ENCODE measurements around the genes C9orf78 and GPR107.

GRCh38 chr9:129489600-129489842 lies 131.4 kb downstream of the C9orf50 start:
- PRO-cap: no peak

DNA sequence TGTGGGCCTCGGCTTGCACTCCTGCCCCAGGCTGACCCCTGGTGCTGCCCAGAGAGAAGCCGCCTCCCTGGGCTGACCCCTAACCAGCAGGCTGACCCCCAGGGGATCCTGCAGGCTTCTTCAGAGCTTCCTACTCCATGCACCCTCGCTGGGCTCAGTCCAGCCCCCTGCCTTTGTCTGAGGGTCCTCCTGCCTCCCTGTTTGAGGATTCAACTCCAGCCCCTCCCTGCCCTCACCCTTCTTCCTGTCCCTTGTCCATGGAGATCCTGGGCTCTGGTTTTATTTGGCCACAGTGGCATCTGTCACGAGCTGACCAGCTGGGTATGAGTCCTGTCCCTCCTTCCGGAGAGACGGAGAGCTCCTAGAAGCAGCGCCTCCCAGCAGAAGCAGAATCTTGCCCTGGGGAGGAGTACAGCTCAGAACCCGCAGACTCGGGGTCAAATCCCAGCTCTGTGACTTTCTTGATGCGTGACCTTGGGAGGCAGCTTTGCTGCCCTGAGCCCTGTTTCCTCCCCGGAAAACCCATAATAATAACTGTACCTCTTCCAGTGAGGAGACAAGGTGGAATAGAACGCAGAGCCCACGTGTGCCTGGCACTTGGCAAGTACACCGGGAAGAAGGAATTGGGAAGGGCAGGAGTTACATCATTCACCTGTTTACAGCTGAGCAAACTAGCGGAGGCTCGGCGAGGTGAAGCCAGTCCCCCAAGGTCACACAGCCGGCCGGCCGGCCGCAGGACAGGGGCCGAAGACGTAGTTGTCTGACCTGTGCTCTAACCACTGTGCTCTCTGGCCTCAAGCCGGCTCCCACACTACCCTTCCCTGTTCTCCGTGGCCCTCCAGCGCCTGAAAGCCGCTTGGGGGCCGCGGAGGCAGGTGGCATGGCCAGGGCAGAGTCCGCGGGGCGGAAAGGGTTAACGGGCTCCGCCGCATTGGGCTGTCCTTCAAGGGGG lies 125.5 kb downstream of the C9orf50 start:
- PRO-cap: bidirectional peak, plus-strand start at position 340 of the sequence, minus-strand start at position 159 of the sequence; bidirectional peak, plus-strand start at position 699 of the sequence, minus-strand start at position 532 of the sequence; bidirectional peak, plus-strand start outside the sequence, minus-strand start at position 853 of the sequence

GRCh38 chr9:129496326-129496531 lies 124.7 kb downstream of the C9orf50 start:
- PRO-cap: no peak

- PRO-cap: no peak
Observed at GRCh38 chr9:129576227-129577409, 44.3 kb downstream of the C9orf50 start.

DNA sequence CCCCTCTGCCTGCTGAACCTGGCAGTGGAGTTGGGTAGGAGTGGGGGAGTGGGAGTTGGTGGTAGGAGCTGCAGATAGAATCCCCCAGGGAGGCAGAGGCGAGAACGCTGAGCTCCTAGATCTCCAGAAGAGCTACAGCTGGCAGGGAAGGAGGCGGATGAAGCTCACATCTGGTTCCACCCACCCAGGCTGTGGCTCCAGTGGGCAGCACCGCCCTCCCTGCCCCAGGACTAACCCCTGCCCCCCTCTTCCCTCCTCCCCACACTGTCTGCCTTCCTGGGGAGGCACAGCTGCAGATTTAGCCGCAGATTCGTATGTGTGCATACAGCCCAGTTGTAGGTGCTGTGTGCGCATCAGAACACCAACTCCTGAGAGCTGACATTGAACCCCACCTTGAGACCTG lies 34.2 kb downstream of the C9orf50 start:
- PRO-cap: no peak

GRCh38 chr9:129587384-129587931 lies 33.4 kb downstream of the C9orf50 start:
- PRO-cap: no peak

DNA sequence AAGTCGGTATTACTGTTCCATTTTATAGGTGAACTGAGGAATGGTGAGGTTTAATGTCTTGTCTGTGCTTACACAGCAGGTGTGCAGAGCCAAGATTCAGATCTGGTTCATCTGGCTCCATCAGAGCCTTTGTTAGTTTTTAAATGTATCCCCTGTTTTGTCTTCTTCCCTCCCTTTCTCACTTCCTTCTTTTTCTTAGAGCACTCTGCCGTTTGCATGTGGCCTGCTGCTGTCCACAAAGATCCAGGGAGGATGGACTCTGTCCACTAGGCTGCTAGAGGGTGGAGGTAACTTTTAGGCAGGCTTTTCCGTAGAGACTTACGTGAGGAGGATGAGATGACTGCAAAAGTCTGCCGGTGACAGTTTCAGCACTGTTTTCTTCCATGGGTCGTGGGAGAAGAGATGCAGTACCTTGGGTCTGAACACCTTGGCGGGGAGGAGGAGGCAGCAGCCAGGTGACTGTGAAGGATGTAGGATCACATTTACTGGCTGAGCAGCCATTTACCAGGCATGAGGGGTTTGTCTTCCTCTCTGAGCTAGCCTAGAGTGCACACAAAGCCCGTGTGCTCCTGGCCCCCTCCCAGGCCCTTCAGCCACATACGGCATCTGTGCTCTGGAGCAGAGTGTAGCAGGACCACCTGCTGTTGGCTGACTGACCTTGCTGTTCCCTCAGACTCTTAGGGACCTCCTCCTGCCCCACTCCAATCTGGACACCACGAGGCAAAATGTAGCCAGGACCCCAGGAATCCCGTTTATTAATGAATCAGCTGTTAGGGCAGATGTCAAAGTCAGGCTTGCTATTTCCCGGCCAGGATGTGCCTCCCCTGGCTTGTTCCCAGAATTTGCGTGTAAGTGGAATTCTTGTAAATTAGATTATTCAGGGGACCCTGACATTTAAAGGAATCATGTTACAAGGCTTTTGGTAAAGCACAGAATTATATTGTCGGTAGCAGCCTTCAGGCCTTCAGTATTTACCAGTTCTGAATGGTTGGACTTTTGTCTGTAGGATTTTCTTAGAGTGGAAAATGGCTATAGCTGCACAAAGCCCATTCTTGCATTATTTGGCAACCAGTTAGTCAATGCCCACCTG lies 1.9 kb downstream of the NTMT1 start:
- PRO-cap: no peak

DNA sequence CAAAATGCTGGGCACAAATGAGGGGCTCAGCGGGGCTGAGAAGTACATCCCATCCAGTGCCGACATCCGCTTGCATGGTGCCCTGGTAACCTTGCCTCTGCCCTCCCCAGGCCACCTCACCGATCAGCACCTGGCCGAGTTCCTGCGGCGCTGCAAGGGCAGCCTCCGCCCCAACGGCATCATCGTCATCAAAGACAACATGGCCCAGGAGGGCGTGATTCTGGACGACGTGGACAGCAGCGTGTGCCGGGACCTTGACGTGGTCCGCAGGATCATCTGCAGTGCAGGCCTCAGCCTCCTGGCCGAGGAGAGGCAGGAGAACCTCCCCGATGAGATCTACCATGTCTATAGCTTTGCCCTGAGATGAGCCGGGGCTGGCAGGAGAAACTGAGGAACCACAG lies 6.9 kb downstream of the ASB6 start:
- PRO-cap: no peak

DNA sequence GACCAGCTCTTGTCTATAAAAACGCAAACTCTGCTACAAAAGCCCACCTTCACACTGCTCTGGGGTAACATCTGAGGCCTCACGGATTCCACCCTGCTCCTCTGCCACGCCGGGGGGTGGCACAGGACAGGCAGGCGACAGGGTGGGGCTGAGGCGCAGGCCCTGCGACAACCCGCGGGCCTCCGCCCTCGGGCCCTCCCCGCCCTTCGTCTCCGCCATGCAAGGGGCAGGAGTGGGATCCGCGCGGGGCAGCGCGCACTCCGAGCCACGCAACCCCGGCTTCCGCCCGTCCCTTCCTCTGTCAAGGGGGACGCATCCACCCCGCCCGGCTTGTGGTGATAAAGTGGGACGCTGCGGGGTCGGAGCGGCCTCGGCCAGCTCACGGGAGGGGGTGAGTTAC lies 464 bp downstream of the ASB6 start:
- PRO-cap: no peak

DNA sequence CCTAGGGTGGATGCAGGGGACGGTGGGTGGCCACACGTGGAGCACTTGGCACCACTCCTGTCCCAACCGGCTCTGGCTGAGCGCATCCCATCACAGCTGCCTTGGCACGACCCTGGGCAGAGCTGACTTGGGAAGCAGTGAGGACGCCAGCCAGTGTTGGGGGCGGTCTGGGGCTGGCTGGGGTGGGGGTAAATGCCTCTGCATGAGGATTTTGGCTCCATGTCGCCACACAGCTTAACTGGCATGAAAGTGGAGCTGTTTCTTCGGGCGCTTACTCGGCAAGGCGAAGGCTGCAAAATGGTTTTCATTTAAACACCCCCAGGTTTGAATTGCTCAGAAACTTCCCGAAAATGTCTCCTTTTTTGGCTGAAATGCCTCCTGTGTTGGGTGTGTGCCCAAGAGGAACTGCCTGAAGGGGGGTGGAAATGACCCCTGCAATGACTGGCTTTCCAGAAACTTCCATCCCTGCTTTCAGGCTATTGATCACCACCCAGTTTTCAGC lies 38.3 kb downstream of the PTGES start:
- PRO-cap: no peak

DNA sequence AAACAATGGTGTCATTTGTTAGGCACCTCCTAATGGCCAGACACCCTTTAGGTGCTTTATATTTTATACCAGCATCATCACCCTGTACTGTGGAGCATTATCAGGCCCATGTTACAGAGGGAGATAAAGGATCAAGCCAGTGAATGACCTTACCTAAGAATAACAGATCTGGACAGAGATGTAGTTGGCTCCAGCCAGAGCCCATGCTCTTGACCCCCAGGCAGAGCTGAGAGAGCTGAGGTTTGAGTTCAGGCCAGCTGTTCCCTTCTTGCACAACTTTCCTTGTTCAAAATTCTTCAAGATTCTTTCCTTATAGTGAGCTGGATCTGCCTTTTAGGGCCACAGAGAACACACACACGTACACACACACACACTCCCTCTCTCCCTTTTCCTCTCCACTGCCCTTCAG lies 10.3 kb upstream of the PTGES start:
- PRO-cap: no peak

- PRO-cap: no peak
Observed at GRCh38 chr9:129812034-129812775, 9.2 kb downstream of the TOR1B start.

DNA sequence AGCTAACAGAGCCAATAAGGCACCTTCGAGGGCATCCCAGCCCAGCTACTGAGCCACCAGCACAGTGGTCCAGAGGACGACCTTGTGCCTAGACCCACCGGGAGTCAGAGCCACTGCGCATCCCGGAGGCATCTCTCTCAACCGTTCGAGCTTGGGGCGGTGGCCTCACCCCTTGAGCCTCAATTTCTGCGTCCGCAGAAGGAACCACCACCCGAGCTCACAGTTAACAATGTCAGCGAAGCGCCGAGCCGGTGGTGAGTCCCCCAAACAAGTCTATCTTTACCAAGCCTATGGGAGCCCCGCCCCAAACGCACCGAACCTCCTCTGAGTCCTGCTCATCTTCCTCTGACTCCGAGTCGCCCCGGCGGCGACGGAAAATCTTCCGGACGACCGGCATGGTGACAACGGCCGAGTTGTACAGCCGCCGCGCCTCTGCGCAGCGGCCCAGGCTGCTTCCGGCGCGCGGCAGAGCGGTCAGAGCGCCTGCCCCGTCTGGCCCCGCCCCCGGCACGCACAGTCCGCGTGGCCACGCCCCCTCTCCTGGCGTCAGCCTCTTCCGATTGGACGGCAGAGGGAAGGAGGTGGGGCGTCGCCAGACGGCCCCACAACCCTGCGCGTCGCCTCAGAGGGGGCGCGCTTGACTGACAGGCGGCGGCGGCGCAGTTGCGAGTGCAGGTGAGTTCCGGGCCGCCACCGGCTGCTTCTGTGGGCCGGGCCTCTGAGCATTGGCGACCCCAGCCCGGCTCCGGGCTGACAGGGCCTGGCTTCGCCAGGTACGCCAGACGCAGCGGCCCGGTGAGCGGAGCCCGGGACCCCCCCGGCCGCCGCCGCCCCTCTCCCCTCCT lies at the start of gene C9orf78:
TSS of gene C9orf78 (minus strand) at position 451 of the 845 bp plus-strand sequence.
- PRO-cap: unidirectional peak, plus-strand start at position 220 of the sequence; bidirectional peak, plus-strand start at position 672 of the sequence, minus-strand start at position 415 of the sequence

DNA sequence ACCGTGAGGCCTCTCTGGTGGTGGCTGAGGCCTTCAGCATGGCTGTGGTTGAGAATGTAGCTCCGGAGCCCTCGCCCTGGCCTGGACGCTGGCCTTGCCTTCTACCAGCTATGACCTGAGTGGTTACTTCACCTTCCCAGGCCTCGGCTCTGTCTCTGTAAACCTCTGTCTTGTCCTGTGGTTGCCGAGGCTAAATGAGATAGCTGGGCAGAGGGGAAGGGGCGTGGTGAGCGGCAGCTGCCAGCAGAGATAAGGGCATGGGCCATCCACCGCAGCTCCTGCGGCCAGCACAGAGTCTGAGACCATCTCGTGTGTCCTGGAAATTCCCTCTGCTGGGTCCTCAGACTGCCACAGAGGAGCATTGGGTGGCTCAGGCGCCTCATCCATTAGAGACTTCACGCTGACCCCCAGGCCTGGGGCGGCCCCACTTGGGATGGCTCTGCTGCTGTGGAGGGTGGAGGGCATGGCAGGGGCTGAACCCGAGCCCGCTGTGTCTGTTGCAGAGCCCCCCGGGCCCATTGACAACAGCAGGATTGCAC lies 43.9 kb downstream of the USP20 start:
- PRO-cap: no peak

- PRO-cap: no peak
Observed at GRCh38 chr9:129945157-129945871, 97.7 kb downstream of the FNBP1 start.

DNA sequence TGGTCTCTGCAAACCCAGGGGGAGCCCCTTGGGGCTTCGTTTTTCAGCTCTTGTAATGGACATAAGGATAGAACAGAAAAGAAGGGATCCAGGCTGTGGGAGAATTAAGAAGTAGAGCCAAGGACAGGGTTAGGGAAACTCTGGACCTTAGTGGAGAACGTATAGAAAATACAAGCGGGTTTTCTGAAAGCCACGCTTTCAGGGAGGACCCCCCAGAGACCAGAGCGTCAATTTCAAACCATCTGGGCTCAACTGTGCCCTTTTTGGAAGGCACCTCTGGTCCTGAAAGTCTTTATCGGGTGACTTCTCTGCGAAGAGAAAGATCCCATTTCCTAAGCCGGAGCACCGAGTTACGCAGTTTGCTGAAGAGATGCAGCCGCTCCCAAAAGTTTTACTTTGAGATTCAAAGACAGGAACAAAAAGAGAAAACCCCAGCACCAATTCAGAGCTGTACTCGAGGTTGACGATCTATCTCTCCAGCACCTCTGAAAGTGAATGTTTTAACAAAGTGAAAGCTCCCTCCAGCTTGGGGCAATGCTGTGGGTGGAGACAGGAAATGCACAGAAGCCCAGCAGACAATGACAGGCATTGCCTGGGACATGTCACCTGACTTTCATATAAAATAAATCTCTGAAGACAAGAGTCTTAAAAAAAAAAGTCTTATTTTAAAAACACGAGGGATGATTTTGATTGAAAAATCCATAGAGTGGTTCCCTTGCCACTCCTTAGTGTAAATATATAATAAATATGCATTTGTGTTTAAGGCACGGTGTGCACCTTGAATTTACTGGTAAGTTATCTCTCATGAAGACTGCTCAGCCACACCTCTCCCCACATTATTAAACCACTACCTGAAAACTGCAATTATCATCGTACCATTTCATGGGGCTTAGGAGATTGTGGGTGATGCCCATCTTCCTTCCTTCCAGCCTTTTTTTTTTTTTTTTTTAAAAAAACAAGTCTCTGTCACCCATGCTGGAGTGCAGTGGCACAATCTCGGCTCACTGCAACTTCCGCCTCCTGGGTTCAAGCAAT lies 80.0 kb downstream of the FNBP1 start:
- PRO-cap: unidirectional peak, minus-strand start at position 497 of the sequence

DNA sequence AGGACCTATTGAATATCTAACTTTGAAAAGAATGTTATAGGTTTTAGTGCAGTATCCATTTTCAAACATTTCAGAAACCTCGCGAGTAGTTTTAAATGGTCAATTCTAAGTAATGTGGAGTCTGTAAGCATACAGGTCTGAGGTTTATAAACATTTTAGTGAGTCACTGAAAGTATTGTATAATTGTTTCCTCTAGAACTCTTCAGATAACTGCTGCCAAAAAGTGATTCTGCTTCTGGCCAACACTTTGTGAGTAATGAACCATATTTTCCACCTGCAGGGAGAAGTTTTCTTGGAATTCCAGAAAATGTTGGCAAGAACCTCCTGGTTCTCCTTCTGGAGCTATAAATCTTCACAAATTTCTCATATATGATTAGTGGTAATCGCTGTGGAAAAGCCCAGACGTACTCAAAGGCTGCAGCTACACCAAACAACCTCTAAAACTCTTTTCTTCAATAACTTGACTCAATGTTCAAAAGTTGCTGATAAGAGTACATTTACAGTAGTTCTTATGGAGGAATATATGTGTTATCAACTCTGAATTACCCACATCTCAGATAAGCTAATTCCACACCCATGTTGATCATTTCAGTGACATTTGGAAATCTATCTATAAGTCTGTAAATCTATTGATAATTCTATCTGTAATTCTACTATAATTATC lies 74.2 kb downstream of the FNBP1 start:
- PRO-cap: no peak

DNA sequence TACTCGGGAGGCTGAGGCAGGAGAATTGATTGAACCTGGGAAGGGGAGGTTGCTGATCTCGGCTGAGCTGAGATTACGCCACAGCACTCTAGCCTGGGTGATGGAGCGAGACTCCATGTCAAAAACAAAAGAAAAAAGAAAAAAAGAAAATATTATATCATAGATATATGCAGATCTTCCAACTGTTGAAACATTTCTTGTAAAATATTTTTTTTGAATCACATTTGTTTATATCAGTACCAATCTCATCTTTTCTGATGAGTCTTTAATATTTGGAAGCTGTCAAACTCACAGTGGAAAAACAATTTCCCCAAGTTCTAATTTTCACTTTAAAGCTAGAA lies 42.6 kb downstream of the FNBP1 start:
- PRO-cap: no peak

DNA sequence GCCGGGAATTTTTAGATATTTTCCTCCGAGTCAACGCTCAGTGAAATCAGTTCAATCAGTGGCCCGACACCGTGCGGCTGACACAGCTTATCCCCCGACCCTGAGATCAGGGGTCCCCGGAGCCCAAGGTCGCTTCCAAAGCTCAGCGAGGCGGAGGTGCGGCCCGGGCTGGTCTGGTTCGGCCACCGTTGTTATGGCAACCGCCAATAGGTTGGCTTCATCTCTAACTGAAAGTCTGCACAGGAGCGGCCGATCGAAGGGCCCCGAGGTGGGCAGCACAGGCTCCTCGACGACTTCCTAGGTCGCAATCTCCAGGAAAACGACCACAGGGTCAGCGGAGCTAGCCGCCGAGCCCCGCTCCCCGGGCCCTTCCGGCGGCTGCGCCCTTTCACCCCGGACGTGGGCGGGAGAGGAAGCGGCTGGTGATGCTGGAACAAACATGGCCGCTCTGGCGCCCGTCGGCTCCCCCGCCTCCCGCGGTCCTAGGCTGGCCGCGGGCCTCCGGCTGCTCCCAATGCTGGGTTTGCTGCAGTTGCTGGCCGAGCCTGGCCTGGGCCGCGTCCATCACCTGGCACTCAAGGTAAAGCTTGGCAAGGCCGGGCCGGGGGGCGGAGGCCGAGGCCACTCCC lies at the start of gene GPR107:
TSS of gene GPR107 (plus strand) at position 413 of the 629 bp plus-strand sequence.
- PRO-cap: unidirectional peak, plus-strand start at position 49 of the sequence; bidirectional peak, plus-strand start at position 220 of the sequence, minus-strand start at position 102 of the sequence; bidirectional peak, plus-strand start at position 396 of the sequence, minus-strand start at position 320 of the sequence

GRCh38 chr9:130185958-130186405 lies 13.8 kb downstream of the NCS1 start:
- PRO-cap: no peak